Subcutaneous preadipocyte (primary cell): Measurements from ENCODE around the genes FDX2 and PLPPR2.

DNA sequence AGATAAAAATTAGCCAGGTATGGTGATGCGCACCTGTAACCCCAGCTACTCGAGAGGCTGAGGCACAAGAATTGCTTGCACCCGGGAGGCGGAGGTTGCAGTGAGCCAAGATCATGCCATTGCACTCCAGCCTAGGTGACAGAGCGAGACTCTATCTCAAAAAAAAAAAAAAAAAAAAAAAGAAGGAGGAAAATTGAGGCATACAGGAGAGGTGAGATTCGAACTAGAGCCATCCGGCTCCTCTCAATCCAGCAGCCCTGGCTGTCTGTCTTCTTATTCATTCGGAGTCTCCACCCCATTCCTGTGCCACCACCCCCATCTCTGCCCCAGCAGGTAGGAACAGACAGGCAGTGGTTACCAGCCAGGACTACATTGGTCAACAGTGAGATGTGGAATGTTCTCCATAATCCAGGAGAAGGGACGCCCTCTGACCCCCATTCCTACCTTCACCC, 6.5 kb upstream of the S1PR2 start:
- CAGE, long polyA plus RNA: no peak

GRCh38 chr19:10239168-10239515, 8.0 kb upstream of the S1PR2 start:
- CAGE, long polyA plus RNA: no peak

DNA sequence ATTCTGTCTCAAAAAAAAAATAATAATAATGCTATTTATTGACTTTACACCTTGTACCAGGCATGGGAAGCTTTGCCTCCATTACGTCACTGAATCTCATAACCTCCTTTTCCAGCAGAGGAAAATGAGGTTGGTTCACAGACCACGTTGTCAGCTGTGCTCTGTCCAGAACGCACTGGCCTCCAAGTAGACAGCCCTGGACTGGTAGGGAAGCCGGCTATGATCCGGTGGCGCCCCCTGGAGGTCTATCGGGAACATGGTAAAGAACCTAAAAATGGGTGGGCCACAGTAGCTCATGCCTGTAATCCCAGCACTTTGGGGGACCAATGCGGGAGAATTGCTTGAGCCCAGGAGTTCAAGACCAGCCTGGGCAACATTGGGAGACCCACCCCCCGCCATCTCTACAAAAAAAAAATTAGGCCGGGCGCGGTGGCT, 1.9 kb upstream of the MRPL4 start:
- CAGE, long polyA plus RNA: no peak

DNA sequence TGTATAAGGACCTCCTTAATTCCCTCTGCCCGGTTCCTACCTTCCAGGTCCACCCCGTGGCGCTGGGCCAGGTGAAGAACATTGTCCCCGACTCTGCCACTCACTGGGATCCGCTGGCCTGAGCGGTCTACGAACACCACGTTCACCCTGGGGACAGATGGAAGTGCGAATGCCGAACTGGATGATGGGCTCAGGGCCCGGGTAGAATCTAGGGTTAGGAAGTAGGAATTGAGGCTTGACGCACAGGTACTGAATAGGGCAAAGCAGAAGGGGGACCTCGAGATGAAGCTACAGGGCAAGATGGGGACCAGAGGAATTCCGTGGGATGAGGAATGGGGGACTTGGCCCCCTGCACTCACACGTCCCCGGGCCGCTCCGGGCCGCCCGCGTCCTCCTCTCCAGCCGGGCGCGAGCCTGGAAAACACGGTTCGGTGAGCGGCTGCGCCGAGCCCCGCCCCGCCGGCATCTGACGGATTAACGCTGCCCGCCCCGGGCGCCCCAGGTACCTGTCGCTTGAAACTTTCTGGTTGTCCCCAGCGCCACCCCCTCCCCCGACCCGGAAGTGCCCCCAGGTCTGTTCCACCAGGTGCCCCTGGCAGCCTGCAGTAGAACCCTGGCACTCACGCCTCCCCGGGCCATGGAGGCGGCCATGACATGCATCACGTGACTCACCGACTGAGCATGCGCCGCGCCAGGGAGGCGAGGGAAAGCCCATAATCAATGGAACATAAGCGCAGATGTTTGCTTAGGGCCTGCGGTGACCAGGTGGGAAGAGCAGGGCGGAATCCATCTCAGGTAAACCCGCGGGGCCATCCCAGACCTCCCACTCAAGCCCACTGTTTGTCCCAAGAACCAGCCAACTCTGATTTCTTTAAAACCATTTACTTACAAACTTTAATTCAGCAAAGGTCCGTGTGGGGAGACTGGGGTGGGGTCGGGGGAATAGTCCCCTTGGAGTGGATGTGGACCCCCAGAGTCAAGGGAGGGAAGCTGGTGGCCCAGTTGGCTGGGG, at the start of gene FDX2:
FDX2 (minus strand) TSS at position 670 of the 1,012 bp plus-strand sequence.
- CAGE, long polyA plus RNA: no peak

- CAGE, long polyA plus RNA: no peak
These were observed 1.2 kb downstream of the KEAP1 start for GRCh38 chr19:10501763-10502529.

DNA sequence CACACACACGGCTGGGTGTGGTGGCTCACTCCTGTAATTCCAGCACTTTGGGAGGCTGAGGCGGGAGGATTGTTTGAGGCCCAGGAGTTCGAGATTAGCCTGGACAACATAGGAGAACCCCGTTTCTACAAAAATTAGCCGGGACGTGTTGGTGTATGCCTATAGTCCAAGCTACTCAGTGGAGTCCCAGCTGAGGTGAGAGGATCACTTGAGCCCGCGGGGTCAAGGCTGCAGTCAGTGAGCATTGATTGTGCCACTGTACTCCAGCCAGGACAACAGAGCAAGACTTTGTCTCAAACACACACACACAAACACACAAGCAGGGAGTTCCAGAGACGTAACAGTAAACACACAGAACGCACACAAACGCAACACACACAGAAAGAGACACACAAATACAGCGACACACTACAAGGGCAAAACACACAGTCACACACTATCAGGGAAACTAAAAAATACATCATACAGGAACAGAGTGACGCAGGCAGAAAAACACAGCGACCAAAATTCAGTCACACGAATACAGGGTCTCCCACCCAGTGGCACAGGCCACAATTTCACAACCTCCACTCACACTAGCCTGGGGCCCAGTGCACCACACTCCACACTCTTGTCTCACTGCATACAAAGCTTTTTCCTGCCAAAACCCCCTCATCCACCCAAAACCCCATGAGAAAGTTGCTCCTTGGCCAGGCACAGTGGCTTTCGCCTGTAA, 1.5 kb downstream of the S1PR5 start:
- CAGE, long polyA plus RNA: no peak

DNA sequence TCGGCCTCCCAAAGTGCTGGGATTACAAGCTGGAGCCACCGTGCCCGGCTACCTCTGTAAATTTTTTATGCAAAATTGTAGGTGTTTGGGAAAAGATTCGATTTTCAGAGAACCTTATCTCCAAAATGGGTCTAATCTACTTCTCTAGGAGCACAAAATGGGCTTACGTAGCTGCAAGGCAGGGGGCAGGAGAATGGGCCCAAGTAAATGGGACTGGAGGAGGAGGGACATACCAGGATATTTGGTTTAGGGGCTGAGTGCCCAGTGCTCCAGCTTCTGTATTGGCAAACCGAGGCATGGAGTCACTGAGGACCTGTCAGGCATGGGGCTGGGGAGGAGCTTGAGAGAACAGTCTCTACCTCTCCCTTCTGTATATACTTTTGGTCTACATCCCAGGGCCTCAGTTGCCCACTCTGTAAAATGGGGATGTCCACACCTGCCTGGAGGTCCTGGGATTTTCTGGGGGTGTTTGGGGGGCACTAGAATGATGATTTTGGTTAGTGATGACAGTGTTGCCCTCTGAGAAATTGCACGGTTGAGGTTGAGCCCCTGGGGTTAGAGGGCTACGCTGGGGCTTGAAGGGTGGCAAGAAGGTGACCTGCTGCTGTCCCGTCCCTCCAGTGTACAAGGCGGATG, 4.7 kb downstream of the ATG4D start:
- CAGE, long polyA plus RNA: no peak

GRCh38 chr19:10677875-10678290, 23.4 kb upstream of the QTRT1 start:
- CAGE, long polyA plus RNA: no peak

DNA sequence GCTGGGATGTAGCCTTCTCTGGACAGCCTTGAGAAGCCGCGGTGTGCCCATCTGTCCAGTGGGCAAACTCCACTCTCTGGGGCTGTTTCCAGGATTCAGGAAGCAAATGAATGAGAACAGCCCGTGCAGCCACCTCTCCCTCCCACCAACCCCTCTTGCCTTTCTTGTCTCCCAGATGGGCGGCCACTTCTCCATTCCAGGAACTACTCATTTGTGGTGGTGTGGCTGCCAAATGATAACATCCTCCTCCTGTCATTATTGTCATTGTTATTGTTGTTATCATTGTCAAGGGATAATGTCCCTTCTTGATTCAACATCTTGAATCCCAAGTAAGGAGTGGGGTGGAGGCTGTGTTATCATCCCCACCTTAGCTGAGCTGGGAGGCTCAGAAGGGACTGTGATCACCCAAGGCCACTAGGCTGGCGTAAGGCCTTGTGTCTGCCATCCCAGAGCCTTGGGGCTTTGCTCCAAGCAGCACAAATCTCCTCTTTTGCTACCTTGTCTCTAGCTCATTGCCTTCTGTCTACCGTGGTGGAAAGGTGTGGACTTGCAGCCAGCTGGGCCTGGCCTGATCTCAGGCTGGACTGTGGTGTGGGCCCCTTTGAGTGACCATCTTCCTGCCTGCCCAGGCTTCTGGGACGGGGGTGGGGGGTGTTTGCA, 1.7 kb downstream of the DNM2 start:
- CAGE, long polyA plus RNA: no peak

GRCh38 chr19:10747700-10748126, 29.8 kb downstream of the DNM2 start:
- CAGE, long polyA plus RNA: no peak

DNA sequence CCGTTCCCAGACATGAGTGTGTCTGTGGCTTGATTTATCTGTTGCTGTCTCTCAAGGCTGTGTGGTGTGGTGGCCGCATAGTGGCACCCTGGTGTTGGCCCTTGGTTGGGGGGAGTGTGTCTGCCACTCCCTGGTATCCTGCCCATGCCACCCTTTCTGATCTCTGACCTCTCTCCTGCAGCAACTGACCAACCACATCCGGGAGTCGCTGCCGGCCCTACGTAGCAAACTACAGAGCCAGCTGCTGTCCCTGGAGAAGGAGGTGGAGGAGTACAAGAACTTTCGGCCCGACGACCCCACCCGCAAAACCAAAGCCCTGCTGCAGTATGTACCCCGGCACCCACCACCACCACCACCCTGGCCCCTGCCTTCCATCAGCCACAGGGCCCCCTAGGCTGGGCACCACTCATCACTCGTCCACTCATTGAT, 49.6 kb downstream of the TMED1 start:
- CAGE, long polyA plus RNA: no peak

DNA sequence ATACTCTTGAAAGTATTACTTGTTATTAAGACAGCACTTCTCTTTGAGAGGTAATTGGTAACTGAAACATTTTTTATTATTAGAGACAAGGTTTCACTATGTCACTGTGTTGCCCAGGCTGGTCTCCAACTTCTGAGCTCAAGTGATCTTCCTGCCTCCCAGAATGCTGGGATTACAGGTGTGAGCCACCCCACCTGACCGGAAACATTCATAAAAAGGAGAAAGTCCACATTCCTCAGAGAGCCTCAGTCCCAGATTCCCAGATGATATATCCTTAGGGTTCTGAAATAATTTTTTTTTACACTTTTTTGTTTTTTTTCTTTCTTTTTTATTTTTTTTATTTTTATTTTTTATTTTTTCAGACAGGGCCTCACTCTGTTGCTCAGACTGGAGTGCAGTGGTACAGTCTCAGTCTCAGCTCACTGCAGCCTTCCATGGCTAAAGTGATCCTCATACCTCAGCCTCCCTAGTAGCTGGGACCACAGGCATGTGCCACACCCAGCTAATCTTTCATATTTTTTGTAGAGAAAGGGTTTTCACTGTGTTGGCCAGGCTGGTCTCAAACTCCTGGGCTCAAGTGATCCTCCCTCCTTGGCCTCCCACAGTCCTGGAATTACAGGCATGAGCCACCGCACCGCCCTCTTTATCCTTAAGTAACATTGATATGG, 2.8 kb downstream of the CARM1 start:
- CAGE, long polyA plus RNA: no peak

DNA sequence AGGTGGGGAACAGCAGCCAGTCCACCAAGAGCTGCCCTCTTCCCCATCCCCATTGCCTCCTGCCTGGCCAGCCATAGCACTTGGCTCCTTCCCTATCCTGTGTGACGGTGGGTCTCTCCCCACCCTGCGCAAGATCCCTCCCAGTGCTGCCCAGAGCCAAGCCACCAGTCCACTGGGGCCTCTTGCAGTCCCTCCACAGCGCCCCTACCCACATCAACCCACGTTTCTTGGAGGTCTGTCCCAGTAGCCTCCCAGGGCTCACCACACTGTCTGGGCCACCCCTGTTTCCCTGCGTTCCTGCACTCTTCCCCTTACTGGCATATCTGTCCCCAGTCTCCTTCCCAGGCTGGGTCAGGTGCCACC, 25.0 kb downstream of the CARM1 start:
- CAGE, long polyA plus RNA: no peak

GRCh38 chr19:11138471-11139300, 16.9 kb downstream of the SPC24 start:
- CAGE, long polyA plus RNA: no peak

DNA sequence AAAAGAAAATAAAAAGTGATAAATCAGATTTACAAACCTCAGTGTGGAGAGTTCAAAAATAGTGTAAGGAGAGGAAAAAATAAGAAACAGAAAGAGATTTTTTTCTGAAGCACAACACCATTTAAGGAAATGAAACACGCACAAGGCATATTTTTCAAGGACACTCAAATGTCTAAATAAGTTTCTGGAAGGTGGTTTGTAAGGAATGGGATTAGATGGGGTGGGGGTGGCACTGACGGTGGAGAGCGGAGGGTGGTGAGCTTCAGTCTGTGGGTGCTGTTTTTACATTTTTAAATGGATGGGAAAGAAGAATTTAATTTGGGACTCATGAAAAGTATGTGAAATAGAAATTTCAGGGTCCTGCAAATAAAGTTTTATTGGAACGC, 10.1 kb downstream of the KANK2 start:
- CAGE, long polyA plus RNA: no peak

DNA sequence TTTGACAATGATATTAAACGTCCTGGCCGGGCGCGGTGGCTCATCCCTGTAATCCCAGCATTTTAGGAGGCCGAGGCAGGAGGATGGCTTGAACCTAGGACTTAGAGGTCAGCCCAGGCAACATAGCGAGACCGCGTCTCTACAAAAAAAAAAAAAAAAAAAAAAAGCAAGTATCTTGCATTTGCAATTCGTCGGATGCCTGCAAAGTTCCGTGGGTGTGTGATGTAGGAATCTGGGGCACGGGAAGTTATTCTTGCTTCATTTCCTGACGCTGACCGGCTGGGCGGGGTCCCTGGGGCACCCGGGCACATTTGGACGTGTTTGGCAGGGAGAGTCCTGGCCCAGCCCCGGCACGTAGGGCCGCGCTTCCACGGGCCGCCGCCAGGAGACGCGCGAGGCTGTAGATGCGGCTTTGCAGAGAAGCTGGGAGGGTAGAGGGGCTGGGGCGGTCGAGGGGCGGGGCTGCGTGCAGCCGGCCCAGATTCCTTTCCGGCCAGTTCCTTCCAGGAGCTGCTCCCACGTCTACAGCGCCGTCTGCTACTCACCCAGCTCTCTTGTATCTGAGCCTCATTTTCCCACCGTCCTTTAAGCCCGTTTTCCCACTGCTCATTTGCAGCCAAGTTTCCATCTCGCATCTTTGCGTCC, 2.3 kb upstream of the TSPAN16 start:
- CAGE, long polyA plus RNA: no peak

GRCh38 chr19:11345162-11345579, 897 bp downstream of the TMEM205 start:
- CAGE, long polyA plus RNA: no peak

DNA sequence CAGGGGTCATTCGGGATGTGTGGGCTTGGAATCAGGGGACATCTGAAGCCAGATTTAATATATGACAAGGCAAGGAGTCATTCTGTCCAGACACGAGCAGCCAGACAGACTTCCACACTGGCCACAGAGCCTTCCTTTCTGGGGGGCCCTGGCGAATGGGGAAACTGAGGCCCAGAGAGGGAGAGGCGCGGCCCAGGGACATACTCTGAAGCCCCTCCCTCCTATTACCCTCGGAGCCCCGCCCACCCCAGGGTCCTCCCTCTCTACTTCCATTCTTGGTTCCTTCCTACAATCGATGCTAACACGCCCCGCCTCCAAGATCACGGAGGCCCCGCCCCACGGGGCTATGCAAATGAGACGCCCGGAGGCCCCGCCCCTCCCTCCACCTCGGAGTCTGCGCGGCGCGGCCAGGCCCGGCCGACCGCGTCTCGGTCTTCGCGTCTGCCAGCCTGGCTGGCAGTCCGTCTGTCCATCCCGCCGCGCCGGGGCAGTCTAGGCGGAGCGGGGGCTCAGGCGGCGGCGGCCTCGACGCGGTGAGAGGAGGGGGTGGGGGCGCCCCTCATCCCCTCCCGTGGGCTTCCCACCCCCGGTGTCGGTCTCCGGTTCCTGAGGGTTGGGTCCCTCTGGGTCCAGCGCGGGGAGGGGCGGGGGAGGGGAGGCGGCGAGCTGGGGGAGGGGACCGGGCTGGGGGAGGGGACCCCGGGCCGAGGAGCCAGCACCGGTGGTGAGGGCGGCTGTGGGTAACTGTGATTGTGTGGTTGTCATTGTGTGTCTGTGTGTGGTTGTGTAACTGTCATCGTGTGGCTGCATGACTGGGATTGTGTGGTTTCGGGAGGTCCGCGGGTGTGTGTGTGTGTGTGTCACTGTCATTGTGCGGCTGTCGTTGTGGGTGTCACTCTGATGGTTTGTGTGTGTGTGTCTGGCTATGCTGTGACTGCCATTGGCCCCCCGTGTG, at the start of gene PLPPR2:
PLPPR2 (plus strand) TSS at position 393 of the 955 bp plus-strand sequence.
- CAGE, long polyA plus RNA: no peak

DNA sequence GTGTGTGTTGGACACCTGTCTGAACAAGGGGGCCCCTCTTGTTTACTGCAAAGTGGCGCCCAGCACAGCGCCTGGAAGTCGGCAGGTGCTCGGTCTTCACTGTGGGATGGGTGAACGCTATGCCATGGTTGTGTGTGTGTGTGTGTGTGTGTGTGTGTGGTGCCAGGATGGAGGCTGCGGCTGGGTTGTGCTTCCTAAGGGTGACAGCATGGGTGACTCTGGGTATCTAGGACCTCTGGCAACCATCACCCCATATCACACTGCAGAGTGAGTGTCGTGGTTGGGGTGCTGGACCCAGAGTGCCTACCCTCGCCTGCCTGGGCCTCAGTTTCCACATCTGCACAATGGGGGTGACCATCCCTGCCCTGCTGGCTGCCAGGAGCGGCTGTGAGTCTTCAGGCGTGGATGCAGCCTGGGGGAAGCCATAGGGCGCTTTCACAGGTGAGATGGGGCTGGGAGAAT, 1.3 kb downstream of the PLPPR2 start:
- CAGE, long polyA plus RNA: no peak

- CAGE, long polyA plus RNA: no peak
These were observed 6.3 kb downstream of the PLPPR2 start for GRCh38 chr19:11361474-11361944.